GM12891 (cell line): ENCODE results near the genes GGCT and ITPRID1.

DNA sequence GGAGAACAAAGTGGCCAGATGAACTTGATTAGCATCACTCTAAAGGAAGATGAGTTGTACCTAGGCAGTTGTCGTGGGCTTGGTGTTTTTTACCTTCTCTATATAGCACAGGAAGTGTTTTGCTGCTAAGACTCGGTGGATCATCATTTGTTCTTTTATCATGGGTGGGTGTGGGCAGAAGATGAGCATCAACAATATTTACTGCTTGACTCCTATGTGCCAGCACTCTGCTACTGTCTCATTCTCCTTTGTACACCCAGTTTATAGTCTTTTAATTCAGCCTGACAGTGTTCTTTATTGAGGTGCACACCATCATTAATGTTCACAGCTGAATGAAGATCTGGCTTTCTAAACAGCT is 34.0 kb upstream of the ZNRF2 start:
- RRBS, result no CpG with 5 or more reads among the region's 2 CpGs

GRCh38 chr7:30330787-30331141 is 46.4 kb downstream of the ZNRF2 start:
- RRBS, result no CpG with 5 or more reads among the region's 3 CpGs

DNA sequence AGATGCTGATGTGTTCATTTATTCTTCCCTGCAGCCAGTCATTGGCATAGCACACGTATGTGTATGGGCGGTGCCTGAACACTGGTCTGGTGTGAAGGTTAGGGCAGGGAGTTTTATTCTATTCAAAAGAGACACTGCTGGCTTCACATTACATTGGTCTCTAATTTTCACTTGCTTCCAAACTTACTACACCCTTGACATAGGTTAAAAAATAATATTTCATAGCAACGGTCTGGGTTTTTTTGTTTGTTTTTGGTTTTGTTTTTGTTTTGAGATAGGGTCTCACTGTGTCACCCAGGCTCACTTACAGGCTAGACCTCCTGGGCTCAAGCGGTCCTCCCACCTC is 57.8 kb downstream of the NOD1 start:
- RRBS, result no CpG with 5 or more reads among the region's 4 CpGs

- RRBS, result 1% methylated on average over 13 of the region's 56 CpGs
Observed at GRCh38 chr7:30503931-30504914, at the start of gene GGCT. GGCT (minus strand) TSS chr7:30504829.

- RRBS, result 2% methylated on average over 7 of the region's 29 CpGs
Observed at GRCh38 chr7:30504915-30505436, 347 bp upstream of the GGCT start.

DNA sequence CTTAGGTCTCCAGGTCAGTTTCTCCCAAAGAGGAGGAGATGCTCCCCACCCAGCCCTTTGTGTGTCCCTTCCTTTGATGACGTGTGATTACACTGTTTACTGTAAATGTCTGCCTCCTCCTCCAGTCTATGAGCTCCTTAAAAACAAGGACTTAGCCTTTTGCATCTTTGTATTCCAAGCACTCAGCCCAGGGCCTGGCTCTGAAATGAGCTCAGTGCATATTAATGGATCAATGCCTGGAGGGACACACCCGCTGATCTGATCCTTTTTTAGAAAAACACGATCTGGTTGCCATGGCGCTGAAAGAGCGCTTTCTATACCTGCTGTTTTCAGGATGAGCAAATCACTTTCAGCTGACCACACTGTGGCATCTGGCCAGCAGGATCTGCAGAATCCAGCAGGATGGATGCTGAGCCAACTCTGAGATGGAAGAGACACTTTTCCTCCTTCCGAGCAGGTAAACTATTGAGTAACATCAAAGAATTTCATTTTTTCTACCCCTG is 37.9 kb upstream of the GARS1 start:
- RRBS, result no CpG with 5 or more reads among the region's 6 CpGs

- RRBS, result no CpG with 5 or more reads among the region's 8 CpGs
Observed at GRCh38 chr7:30752857-30753618, 1.1 kb downstream of the INMT start.

- RRBS, result no CpG with 5 or more reads among the region's 7 CpGs
Observed at GRCh38 chr7:30814521-30815599, 43.6 kb downstream of the MINDY4 start.

DNA sequence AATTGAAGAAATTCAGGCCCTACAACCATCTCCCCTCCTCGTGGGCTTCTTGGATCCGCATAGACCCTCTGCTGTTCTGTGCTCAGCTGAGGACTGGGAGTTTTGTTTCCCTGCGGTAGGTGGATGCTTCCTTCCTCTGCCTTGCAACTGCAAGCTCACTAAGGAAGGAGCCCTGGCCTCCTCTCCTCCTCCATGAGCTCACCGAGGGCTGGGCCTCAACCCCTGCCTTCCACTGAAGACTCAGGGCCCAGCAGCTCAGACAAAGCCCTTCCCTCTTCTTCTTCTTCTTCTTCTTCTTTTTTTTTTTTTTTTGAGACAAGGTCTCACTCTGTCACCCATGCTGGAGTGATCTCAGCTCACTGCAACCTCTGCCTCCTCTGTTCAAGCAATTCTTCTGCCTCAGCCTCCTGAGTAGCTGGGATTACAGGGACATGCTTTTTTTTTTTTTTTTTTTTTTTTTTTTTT is 34.2 kb upstream of the AQP1 start:
- RRBS, result no CpG with 5 or more reads among the region's 4 CpGs

- RRBS, result no CpG with 5 or more reads among the region's 7 CpGs
Observed at GRCh38 chr7:30893290-30893961, 18.2 kb upstream of the AQP1 start.

DNA sequence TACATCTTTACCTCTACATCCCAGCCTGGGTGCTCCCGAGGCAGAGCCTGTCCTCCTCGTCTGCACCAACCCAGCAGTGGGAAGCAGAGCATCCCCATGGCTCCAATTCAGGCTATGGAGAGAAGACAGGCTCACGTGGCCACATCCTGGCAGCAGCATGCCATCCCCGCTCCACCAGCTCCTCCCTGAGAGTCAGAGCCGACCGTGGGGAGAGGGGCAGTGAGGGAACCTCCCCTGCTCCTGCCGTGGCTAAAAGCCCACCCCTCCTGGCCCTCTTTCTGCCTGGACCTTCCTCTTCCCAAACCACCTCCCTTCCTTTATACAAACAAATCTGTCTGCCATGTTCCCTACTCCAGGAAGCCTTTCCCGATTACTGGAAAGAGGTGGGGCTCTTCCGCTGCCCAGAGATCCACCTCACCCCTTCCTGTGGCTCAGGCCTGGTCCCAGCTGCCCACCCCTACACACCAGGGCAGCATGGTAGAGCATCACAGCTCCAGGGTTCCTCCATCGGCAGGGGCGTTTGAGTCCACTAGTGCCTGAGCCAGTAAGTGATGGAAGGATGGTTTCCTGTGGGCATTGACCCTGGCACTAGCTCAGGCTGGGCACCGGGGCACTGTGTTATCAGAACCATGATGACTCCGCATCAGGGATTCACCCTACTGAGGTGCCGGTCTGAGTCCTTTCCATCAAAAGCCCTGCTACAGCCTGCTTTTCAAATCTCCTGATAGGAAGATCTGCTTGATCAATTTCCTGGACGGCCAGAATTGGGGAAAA is 10.7 kb upstream of the AQP1 start:
- RRBS, result no CpG with 5 or more reads among the region's 15 CpGs

GRCh38 chr7:30983281-30984129 is 19.8 kb downstream of the GHRHR start:
- RRBS, result 8% methylated on average over 1 of the region's 22 CpGs

DNA sequence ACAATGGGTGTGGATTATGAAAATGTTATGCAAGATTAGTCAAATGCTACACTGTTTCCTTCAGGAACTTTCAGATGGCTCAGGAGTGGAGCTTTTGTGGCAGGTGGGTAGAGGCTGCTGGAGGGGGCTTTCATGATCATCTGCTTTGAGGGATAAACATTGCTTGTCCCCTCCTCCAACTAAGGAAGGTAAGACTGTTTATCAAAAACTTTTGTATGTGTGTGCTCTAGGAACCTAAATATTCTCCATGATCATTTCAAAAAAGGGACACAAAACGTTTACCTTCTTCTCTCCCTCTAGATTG is at the start of gene ITPRID1:
TSS of gene ITPRID1 (plus strand) at position 73 of the 304 bp plus-strand sequence.
- RRBS, result no CpG with 5 or more reads among the region's 1 CpG

DNA sequence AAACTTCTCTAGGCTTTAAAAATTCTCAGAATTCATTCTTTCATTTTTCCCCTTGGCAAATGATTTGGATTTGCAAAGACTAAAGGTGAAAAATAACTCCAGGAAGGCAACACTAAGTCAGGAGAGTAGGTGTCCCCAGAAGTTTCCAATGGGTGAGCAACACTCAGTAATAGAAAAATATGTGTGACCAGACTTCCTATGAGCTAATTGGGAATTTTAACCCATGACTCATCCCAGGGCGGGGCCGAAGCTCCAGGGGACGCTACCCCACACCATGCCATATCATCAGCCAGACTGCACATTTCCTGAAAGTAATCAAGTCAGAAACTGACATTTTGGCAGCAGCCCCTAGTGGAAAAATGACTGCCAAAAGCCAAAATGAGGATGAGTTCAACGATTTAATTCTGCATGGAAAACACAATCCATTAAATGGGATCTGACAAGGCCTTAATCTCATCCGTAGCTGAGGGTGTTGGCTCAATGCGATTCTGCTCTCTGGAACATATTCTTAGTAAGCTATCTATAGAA is 92.9 kb upstream of the PDE1C start:
- RRBS, result no CpG with 5 or more reads among the region's 6 CpGs

- RRBS, result no CpG with 5 or more reads among the region's 8 CpGs
Observed at GRCh38 chr7:32991230-32991834, 34.1 kb downstream of the FKBP9 start.

DNA sequence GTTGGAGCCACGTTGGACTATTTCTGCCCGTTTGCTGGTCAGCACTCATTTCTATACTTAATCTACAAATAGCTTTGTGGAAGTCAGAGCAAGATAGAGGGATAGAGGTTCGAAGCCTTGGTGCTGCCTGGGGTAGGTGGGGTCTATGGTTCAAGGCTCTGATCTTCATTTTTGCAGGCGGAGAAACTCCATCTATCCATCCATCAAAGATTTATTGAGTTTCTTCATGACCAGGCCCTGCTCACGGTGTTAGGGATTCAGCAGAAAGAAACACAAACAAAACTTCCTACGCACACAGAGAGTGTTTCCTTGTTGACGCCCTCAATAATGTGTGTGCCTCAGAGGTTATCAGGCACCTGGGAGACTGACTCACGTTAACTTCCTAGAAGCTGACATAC is 35.3 kb downstream of the FKBP9 start:
- RRBS, result no CpG with 5 or more reads among the region's 8 CpGs

GRCh38 chr7:33004945-33005973 is 48.0 kb downstream of the FKBP9 start:
- RRBS, result no CpG with 5 or more reads among the region's 16 CpGs

GRCh38 chr7:33815319-33815850 is 90.0 kb upstream of the BMPER start:
- RRBS, result no CpG with 5 or more reads among the region's 6 CpGs

DNA sequence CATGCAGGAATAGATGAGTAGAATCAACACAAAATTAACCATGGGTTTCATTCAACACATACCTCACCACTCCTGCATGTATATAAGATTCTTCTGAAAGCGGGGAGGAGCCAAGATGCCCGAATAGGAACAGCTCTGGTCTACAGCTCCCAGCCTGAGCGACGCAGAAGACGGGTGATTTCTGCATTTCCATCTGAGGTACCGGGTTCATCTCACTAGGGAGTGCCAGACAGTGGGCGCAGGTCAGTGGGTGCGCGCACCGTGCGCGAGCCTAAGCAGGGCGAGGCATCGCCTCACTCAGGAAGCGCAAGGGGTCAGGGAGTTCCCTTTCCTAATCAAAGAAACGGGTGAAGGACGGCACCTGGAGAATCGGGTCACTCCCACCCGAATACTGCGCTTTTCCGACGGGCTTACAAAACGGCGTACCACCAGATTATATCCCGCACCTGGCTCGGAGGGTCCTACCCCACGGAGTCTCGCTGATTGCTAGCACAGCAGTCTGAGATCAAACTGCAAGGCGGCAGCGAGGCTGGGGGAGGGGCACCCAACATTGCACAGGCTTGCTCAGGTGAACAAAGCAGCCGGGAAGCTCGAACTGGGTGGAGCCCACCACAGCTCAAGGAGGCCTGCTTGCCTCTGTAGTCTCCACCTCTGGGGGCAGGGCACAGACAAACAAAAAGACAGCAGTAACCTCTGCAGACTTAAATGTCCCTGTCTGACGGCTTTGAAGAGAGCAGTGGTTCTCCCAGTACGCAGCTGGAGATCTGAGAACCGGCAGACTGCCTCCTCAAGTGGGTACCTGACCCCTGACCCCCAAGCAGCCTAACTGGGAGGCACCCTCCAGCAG is 130.9 kb downstream of the DPY19L1 start:
- RRBS, result no CpG with 5 or more reads among the region's 35 CpGs

- RRBS, result no CpG with 5 or more reads among the region's 81 CpGs
Observed at GRCh38 chr7:35185570-35186745, 67.9 kb downstream of the TBX20 start.